Epithelial cell of proximal tubule (primary cell): ENCODE results near the genes NEUROG3, COL13A1 and EIF4EBP2.

GRCh38 chr10:69344539-69345043 is 25.9 kb downstream of the HK1 start:
- RAMPAGE, long total RNA, result no peak
- RRBS, result no CpG with 5 or more reads among the region's 10 CpGs

- RAMPAGE, long total RNA, result no peak
- RRBS, result no CpG with 5 or more reads among the region's 6 CpGs
Observed at GRCh38 chr10:69479343-69480294, 28.4 kb downstream of the TSPAN15 start.

GRCh38 chr10:69573323-69573807 is at the start of gene NEUROG3:
TSS of gene NEUROG3 (minus strand) at chr10:69573422.
- RAMPAGE, long total RNA, result no peak
- RRBS, result 3% methylated on average over 8 of the region's 36 CpGs

- RAMPAGE, long total RNA, result no peak
- RRBS, result no CpG with 5 or more reads among the region's 5 CpGs
Observed at GRCh38 chr10:69709676-69710024, 79.6 kb downstream of the FAM241B start.

DNA sequence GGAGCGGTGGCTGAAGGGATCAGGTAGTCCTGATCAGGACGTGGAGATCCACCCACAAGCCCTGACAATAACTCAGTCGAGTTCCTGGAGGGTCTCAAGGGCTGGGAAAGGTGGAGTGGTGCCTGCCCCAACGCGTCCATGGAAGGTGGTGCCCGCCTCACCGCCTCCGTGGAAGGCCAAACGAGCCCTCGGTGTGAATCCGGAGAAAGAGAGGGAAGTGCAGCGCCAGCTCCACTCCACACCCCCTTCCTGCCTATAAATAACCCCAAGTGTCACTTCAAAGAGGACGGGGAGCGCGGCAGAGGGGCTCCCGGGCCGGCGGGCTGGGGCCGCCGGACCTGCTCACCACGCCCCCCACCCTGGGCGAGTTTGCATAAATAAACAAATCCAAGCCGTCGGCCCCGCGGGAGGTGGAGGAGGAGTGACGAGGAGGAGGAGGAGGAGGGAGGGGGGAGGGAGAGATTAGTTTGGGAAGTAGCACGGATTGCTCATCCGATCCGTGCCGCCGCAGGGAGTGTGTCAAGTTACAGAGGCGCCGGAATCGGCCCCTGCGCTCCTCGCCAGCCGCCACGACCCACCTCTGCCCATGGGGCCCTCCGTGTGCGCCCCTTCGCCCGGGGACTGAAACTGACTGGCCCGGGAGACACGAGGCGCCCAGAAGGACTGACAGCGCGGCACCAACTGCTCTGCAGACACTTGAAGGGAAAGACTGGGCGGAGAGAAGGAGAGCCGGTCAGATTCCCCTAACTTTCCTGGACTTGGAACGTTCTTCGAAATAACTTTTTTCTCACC is at the start of gene COL13A1:
Gene COL13A1, plus strand, starts transcription at position 491 of the 792 bp plus-strand sequence.
- RAMPAGE, long total RNA, result no peak
- RRBS, result 2% methylated on average over 22 of the region's 52 CpGs

GRCh38 chr10:69898309-69899001 is 96.7 kb downstream of the COL13A1 start:
- RAMPAGE, long total RNA, result no peak
- RRBS, result 64% methylated on average over 7 of the region's 17 CpGs

GRCh38 chr10:70173831-70174717 is 3.8 kb upstream of the SAR1A start:
- RAMPAGE, long total RNA, result no peak
- RRBS, result no CpG with 5 or more reads among the region's 7 CpGs

DNA sequence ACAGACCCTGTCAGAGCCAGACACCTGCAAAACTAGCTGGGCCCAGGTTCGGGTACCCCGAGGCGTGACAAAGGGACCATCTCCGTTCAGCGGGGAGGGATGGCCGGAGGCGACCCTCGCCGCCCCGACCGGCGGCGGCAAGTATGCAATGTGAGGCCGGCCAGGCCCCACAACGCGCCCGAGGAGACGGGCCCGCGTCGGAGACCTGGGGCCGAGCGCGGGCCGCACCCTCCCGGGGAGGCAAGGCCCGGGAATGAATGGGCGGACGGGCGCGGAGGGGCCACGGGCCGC is 321 bp downstream of the PPA1 start:
- RAMPAGE, long total RNA, result no peak
- RRBS, result under 1% methylated on average over 10 of the region's 33 CpGs

DNA sequence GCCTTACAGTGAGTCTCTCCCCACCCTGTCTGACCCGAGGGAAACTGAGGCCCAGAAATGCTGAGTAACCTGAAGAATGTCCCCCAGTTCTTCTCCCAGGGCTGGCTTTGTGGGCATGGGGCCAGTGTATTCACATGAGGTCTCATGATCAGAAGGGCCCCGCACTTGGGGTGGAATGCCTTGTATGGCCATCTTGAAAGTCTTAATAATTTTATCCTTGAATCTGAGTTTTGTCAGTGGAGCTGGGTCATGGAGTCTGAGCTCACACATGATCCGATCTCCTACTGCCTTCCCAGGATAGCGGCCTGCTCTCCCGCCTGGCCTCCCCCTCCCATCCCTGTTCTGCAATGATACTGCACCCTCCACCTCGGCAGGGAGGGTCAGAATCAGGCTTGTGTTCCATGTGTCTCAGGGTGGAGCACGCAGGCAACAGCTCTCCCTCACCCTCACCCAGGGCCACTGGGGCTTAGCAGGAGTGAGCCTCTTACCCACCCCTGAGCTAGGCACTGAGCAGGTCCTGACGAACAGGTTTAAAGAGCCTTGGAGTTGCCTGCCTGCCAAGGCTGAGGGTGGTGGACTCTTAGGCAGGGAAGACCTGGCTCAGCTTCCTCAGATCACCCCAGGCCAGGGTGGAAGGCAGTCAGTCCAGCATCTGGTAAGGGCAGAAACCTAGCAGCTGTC is 41.4 kb upstream of the NPFFR1 start:
- RAMPAGE, long total RNA, result no peak
- RRBS, result no CpG with 5 or more reads among the region's 8 CpGs

DNA sequence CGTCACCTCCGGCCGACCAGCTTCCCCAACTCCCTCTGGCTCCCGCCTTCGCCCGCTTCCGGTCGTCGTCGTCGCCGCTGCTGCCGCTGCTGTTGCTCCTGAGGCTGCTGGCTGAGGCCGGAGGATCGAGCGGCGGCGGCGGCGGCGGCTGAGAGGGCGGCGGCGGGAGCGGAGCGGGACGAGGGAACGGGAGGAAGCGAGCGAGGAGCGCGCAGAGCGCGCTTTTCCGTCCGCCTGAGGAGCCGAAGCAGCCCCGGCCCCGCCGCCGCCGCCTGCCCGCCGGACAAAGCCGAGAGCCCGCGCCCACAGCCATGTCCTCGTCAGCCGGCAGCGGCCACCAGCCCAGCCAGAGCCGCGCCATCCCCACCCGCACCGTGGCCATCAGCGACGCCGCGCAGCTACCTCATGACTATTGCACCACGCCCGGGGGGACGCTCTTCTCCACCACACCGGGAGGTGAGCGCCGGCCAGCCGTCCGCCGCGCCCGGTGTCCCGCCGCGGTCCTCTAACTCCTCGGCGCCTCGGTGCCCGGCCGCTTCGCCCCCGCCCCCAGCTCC is at the start of gene EIF4EBP2:
Gene EIF4EBP2, plus strand, starts transcription at position 55 of the 557 bp plus-strand sequence.
- RAMPAGE, long total RNA, result no peak
- RRBS, result 2% methylated on average over 32 of the region's 79 CpGs

- RAMPAGE, long total RNA, result no peak
- RRBS, result 48% methylated on average over 1 of the region's 6 CpGs
Observed at GRCh38 chr10:70459324-70459603, 17.8 kb upstream of the NODAL start.

DNA sequence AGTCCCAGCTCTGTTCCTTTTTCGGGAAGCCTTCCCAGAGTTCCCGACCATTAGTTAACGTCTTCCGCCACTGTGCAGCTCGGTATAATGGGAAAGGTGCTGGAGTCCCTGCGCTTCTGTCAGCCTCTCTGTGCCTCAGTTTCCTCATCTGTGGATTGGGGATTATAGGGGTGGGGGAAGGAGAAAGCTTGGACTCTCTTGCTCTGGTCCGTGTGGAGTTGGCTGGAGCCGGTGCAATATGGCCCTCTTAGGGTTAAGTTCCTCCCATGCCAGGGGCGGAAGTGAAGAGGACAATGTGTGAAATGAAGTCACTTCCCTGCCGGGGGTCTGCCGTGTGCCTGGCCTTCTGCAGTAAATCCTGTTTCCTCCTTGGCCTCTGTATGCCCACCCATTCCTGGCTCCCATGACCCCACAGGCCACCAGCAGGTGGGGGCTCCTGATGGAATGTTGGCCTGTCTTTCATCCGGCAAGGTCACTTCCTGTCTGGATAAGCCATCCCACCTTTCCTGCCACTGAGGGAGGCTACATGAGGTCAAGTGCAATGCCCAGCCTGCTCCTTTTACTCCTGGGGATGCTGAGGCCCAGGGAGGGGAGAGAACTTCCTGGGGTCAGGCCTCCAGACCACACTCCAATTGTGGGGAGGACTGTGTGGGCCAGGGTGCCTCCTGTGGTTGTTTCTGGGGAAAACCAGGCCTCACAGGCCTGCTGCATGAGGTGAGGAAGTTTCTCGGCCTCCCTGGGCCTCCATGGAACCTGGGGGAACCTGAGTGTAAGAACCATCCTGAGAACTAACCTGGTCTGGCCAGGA is 22.2 kb downstream of the PALD1 start:
- RAMPAGE, long total RNA, result no peak
- RRBS, result 66% methylated on average over 2 of the region's 13 CpGs

DNA sequence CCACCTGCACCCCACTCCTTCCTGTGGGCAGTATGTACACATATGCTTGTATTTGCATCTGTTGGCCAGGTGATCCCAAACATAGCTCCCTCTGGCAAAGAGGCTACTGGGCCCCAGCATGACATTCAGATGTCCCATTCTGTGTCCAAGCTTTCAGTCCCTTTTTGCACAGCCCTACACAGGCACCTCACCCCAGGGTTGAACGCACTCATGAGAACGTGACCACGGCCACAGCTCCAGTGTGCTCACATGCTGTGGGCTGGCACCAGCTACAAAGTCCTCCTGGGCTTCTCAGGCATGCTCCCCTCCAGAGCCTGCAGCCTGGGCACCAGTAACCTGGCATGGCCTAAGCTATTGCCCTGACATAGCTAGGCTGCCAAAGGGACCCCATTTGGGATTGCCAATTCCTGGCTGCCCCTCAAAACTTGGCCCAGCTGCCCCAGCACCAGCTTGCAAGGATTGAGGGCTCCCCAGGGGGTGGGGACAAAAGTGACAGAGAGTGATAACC is 36.6 kb downstream of the UNC5B start:
- RAMPAGE, long total RNA, result no peak
- RRBS, result no CpG with 5 or more reads among the region's 3 CpGs

DNA sequence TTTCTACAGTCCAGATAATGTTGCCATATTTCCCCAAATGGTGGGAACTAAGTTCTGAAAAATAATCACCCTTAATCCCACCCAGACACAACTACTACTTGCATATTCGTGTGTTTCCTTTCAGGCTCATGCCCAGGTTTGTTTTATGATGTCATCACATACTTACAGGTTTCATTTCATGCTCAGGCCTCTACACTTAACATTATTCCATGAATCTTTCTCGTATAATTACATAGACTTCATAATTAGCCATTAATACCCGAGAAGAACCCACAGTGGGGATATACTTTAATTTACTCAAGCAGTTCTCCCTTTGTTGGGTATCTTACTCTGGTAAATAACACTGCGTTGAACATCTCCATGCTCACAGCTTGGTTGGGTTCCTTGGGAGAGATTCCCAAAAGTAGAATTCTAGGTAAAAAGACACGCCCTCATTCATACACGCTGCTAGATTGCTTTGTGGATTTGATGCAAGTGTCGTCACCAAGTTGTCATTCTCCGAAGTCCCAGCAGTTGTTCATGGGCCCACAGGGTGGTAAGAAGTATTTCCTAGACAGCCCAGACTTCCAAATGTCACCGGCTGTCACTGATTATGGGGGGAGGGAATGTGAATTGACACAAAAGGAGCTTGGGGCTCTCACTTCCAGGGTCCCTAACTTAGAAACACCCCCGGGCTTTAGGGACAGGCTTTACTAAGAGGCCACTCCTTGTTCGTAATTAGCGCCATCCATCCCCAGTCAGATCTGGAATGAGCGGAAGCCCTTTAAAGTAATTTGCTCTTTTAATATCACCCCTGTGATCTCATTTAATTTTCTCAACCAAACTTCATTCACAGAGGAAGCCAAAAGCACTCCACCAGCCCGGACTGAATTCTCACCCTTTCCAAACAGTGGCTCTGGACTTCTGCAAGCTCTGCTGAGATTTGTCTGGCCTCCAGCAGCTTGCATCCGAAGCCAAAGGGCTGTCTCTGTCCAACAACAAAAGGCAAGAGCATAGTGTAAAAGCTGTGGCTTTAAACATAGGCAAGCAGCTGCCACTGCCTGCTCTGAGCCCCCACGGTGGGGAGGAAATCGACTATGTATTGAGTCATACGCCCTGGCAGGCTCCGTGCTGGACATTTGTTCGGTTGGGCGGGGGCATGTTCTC is 42.9 kb downstream of the UNC5B start:
- RAMPAGE, long total RNA, result no peak
- RRBS, result 83% methylated on average over 2 of the region's 21 CpGs

- RAMPAGE, long total RNA, result no peak
- RRBS, result 48% methylated on average over 3 of the region's 14 CpGs
Observed at GRCh38 chr10:71293722-71294146, 25.3 kb upstream of the SLC29A3 start.

GRCh38 chr10:71347829-71348293 is 28.8 kb downstream of the SLC29A3 start:
- RAMPAGE, long total RNA, result no peak
- RRBS, result no CpG with 5 or more reads among the region's 8 CpGs

DNA sequence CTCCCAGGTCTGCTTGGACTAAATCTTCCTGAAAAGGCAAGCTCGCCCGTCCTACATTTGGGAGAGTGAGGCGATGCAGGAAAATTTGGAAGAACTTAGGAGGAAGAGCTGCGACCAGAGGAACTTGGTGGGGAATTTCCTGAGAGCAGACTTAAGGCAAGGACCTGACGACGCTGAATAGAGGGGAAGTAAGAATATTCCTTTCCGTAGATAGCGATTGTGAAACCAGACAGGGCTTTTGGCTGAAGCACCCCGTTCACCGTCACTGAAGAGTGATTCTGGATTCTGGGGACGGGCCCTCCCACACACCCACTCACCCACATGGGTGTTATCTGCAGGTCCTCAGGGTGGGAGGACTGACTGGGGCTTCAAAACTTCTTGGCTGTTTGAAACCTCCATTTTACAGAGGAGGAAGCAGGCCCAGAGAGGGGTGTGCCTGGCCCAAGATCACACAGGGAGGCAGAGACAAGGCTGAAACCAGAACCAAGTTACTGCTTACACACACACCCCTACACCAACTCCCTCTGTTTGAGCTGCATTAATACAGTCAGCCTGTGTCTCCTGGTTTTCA is 37.3 kb upstream of the CDH23 start:
- RAMPAGE, long total RNA, result no peak
- RRBS, result no CpG with 5 or more reads among the region's 11 CpGs

GRCh38 chr10:71616903-71617540 is 102.6 kb downstream of the C10orf105 start:
- RAMPAGE, long total RNA, result no peak
- RRBS, result 42% methylated on average over 3 of the region's 11 CpGs

DNA sequence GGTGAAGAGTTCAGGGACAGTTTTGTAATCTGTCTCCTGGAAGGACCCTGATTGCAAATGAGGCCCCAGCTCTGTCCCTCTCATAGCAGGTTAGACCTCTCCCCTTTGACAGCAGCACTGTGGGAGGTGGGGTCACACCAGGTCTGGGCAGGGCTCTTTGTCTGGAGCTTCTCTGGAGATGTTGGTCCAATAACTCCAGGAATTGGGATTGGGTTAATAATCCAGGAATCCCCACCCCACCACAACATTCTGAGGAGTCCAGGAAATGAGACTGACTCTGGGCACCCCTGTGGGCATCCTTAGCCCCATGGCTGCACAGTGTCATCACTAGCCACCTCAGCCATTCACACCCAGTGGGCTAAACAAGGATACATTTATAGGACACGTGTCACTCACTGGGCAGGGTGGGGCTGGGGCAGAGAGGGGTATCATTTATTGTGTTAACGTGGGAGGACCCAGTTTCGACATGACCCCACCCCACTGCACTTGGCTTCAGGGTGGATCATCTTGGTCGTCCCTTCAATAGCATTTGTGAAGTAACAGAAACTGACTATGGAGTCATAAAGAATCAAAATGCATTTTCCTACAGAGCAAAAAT is 23.8 kb upstream of the C10orf105 start:
- RAMPAGE, long total RNA, result no peak
- RRBS, result no CpG with 5 or more reads among the region's 4 CpGs

- RAMPAGE, long total RNA, result no peak
- RRBS, result no CpG with 5 or more reads among the region's 13 CpGs
Observed at GRCh38 chr10:71828718-71829649, 22.1 kb downstream of the PSAP start.